ENCODE data around the gene CDKN2AIPNL.

DNA sequence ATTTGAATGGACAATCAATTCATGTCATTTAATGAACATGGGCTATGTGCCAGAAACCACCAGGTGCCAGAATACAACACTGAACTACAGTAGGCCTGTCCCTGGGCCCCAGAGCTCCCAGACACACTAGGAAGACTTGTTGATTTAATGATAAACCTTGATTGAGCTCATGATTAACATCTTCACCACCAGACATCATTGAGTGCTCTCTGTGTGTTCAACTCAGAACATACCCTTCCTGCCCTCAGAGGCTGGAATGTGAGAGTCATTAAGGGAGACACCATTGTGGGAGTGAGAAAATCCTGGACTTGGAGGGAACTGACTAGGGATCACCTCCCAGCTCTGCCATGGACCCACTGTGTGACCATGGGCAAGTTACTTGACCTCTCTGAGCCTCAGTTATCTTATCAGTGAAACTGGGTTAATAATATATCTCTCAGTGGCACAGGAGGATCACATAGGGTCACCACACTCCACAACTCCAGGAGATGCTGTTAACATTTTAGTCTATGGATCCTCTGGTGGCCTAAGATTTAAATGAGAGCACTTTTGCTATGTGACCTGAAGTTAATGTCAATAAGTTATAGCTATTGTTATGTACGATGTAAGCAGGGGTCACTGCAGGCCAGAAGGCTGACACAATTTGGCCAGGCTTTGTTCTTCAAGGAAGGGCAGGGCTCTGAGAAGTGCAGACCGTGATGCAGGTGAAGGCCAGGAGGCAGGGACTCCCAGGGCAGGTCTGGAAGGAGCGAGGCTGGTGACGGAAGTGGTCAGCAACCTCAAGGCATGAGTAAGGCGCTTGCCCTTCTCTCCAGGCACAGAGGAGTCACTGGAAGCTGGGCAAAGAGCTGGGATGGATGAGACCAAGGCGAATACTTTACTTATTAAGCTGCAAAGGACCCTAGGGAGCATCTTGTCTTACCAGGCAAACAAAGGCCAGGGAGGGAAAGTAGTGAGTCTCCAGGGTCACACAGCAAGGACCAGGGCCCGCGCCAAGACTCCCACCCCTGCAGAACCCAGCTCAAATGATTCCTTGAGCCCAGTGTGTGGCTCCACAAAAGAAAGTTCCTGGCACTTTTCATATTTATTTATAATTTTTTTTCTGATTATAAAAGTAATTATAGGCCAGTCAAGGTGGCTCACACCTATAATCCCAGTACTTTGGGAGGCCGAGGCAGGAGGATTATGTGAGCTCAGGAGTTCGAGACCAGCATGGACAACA is 18.8 kb downstream of the IRF1 start:
- RRBS = no CpG with 5 or more reads among the region's 10 CpGs

- RRBS = no CpG with 5 or more reads among the region's 4 CpGs
These were observed 12.5 kb upstream of the IRF1 start for GRCh38 chr5:132502934-132503559.

GRCh38 chr5:132775900-132776729 is 924 bp downstream of the SEPTIN8 start:
- RRBS = 2% methylated on average over 3 of the region's 22 CpGs

- RRBS = no CpG with 5 or more reads among the region's 6 CpGs
These were observed 12.8 kb downstream of the LEAP2 start for GRCh38 chr5:132886200-132886729.

DNA sequence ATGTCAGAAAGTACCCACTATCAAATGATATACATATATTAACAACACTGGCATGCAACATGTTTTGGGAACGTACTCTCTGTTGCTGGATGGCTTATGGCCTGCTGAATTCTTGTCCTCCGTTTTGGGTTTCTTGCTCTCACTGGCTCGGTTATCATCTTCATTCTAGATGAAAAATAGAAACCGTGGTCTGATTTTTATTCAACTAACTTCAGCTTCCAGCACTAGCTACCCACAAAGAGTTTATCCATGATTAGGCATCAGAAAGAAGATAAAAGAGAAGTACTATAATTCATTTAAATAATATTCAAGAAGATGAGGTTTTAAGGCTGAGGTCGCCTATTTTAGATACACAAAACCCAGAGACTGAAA is 19.5 kb downstream of the LEAP2 start:
- RRBS = no CpG with 5 or more reads among the region's 5 CpGs

- RRBS = no CpG with 5 or more reads among the region's 17 CpGs
These were observed 23.0 kb downstream of the LEAP2 start for GRCh38 chr5:132895988-132897272.

DNA sequence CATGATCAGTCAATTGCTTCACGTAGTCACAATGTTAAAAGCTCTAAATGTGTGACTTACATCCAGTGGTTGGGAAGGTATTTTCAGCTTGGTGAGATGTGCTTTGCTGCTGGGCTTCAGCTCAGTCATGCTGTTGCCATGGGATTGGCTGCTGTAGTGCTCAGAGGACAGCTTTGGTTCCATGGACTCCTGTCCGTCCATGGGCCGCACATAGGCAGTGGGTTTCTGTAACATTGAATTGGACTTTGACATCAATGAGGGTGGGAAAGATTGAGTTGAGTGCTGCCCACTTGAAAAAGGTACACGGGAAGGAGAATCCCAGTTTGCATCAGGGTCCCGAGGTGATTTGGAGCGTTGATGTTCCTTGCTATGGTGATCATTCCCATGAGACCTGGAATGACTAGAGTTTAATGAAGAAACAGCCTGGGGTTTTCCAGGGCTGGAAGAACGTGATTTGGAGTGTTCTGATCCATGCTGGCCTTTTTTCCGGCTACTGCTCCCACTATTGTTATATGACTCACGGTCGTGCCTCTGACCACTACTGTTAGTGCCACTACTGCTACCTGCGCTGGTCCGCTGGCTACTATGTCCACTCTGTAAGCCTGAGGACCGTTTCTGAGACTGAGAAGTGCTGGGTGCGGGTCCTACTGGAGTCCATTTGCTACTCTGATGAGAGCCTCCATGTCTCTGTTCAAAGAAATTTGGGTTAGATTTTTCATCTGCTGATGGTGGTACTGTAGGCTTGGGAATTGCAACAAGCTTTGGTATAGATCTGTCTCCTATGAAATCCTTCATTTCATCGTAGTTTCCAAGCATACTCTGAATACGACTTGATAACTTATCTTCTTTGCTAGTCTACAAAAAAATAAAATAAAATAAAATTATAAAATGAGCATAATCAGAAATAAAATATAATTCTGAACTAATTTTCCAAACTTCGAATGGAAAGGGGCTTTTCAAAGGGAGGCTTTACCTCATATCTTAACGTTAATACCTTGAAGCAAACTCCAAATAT is 29.0 kb downstream of the AFF4 start:
- RRBS = no CpG with 5 or more reads among the region's 18 CpGs

DNA sequence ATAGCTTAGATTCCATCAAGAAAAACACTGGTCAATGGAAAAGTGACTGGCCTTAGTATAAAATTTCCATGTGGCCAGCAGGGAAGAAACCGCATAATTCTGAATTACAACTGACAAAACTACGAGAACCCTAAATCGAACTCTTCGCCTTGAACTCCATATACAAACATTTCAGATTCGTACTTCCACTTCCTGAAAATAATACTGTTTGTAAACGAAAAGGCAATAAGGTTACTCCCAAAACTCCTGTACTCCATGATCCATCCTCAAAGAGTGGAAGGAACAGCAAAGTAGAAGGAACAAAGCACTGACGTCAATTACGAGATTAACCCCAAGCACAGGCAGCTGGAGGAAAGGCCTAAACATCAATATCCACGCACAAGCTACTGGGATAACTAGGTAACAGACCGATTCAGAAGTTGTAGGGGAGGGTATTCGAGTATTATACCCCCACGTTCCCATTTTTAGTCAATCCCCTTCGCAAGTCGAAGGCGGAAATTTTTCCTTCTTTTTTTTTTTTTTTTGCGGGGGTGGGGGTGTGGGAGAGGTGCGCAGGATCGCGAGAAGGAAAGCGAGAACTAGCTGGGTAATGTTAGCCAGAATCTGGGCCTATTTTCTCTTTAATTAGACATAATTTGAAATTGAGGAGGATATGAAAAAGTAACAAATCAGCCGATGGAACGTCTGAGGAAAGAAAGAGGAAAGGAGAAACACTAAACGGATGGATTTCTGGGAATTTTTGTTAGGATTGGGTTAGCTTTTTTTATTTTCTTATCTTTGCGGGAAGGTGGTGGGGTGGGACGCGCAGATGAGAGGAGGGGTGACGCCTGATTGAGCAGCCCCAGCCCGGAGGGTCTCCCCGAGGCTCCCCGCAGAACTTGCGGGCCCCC is 892 bp downstream of the AFF4 start:
- RRBS = 1% methylated on average over 4 of the region's 31 CpGs

- RRBS = no CpG with 5 or more reads among the region's 4 CpGs
These were observed 13.8 kb downstream of the HSPA4 start for GRCh38 chr5:133065113-133066585.

GRCh38 chr5:133962460-133963576 is 5.6 kb downstream of the C5orf15 start:
- RRBS = no CpG with 5 or more reads among the region's 2 CpGs

DNA sequence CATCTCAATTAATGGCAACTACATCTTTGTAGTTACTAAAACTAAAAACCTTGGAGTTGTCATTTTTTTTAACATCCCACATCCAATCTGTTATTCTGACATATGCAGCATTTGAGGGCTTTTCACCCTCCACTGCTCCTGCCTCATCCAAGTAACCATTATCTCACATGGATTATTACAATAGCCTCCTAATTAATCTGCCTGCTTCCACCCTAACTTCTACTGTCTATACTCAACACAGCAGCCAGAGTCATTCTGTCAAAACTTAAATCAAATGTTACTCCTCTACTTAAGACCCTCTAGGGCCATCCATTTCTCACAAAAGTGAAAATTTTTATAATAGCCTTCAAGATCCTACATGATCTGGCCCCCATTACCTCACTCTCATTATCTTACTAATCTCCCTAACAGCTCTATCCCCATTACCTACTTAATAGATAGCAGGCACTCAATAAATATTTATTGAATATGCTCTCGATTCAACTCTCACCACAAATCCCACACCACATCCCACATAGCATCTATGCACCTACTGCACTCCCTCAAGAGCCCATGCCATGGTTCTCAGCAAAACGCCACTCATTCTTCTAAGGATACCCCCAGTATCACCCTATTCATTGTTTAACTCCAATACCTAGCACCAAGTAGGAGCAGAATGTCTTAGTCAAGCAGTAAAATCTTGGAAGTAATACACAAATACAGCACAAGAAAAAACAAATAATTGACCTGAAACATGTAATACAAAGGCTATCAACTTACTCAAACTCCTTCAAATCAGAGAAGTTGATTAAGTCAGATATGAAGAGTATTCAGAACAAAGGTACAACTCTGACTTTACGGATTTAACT is 3.5 kb downstream of the C5orf15 start:
- RRBS = no CpG with 5 or more reads among the region's 3 CpGs

DNA sequence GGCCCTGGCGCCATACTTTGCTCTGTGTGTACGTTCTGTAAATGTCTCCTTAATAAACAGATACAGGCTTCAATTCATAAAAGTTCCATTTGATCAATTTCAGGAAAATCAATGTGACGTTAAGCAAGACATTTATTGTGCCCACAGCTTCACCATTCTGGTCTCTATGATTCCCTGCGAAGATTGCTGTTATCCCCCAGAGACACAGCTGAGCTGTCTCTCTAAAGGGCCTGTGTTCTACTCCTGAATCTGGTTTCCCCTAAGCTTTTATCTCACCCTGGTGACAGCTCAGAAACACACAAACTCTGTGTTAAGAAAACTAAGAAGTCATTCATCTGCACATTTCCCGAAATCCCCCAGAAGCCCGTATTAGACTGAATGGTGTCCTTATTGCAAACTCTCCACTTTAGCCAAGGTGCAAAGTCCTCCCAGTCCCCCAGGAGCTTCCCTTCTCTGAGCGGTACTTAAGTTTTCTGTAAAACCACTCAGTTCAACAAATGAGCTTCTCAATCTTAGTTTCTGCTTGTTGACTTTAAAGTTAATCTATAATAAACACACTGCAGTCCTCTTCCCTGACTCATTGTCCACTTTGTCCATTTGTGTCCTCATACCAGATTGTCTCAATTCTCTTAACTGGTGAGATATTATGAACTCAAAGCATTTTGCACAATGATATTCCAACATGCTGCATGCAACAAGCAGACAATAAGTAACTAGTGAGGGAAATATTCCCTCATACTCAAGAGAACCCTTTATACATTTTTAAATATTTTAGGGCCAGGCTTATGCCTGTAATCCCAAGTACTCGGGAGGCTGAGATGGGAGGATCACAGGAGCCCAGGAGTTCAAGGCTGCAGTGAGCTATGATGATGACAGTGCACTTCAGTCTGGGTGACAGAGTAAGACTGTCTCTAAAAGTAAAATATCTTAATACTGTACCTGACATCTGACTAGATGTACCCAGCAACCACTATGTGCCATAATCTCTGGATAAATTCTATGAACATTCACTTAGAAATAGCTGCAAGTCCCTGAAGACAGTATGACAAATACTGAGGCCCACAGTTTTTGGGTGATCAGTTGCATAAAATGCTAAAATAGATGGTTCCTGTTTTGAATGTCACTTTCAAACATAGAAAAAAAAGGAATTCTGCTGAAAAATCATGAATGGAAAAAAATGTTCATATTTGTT is 1.6 kb upstream of the C5orf15 start:
- RRBS = no CpG with 5 or more reads among the region's 8 CpGs

DNA sequence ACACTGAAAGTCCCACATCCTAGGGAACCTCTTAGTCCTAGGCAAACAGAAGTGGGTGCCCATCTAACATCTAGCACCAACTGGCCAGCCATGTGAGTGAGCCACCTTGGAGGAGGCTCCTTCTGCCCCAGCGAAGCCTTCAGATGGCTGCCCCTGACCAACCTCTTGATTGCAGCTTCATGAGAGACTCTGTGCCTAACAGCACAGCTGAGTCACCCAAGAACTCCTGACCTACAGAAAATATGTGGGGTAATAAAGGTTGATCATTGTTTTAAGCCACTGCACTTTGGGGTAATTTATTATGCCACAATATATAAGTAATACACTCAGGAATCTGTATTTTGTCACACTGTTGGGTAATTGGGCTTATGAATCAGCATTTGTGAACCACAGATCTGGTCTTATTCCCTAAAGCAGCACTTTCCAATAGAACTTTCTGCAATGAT is 24.3 kb upstream of the VDAC1 start:
- RRBS = no CpG with 5 or more reads among the region's 1 CpG

DNA sequence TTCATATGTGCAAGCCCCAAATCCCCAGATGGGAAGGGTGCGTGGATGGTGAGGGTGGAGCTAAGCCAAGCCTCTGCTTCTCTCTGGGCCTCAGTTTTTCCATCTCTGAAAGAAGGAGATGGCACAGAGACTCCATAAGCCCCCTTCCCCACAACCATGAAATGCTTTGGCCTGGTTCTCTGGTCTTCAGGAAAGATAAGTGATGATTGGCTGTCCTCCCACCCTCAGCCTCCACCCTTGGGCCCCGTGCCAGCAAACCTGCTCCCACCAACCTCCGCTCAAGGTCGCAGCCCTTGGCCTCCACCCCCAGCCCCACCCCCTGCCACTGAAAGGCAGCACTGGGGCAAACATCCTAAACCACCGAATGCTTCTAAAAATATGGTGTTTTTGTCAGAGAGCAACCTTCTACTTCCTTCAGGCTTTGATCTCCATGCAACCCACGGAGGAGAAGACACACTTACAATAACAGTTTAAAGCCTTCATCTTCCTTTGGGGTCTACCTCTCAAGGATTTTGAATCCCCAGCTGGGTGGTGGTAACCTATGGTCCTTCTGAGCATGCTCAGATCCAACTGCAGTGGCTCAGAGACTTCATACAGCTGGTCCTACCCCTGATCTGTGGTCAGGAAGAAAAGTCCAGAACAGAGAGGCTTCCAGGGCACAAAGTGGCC is 24.0 kb upstream of the TCF7 start:
- RRBS = no CpG with 5 or more reads among the region's 6 CpGs

DNA sequence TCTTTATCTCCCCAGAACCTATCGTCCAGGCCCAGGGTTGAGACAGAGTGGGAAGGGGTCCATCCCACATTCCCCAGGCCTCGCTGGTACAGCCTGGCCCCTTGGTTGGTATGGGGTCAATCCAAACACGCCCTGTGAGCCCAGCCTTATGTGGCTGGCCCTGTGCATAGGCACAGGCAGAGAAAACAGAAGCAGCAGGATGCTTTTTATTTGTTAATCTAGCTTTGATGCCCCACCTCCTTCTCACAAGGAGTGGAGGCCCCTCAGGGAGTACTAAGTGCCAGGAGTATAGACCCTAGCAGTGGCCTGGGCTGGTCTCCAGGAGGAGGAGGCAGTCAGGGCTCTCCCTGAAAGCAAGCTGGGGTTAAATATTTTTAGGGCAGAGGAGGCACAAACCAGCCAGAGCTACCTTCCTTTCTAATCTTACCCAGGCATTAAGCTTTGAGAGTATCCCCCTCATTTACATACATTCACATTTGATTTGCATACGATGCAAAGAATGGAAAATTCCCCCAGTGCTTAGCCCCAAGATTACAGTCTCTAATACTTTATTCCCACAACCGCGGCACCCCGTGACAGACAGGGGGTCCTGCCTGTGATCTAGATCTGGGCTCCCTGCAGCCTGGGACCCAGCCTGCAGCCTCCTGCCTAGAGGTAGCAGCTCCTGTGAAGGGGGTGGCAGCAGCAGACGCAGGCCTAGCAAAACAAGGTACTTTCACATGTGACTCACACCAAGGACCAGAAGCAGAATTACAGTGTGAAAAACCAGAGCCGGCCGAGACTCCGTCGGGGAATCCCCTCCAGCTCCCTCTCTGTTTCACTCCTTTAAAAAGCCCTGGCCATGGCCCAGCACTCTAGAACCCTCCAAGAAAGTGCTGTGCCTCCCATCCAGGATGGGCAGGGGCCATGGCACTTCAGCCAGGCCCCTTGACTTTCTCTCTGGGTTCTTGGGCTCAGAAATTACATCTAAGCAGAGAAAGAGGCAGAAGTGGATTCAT is 14.3 kb upstream of the TCF7 start:
- RRBS = no CpG with 5 or more reads among the region's 12 CpGs

DNA sequence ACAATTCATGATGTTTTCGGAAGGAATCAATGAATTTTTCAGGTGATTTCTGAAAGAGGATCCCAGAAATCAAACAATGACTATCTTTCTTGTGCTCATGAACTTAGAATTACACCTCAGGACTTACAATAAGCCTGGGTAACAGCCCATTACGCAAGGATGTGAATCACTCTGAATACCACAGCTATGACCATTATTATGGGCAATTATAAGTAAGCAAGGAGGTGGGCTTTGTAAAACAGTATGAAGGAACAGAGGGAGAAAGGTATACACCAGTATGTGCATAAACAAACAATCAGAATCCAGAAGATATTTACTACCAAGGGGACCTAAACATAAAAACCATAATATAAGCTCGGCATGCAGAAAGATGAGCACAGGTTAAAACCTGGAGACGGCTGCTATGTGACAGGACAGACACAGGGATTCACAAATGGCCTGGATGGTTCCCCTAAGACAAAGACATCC is 21.6 kb upstream of the PPP2CA start:
- RRBS = no CpG with 5 or more reads among the region's 4 CpGs

- RRBS = 1% methylated on average over 8 of the region's 23 CpGs
These were observed 614 bp downstream of the UBE2B start for GRCh38 chr5:134371930-134372435.

- RRBS = no CpG with 5 or more reads among the region's 8 CpGs
These were observed 5.8 kb downstream of the UBE2B start for GRCh38 chr5:134377042-134377757.

- RRBS = 2% methylated on average over 21 of the region's 67 CpGs
These were observed at the start of gene CDKN2AIPNL for GRCh38 chr5:134411345-134412267. Gene CDKN2AIPNL (minus strand): TSS chr5:134411881.